Temporal lobe (tissue), 2 donors: ENCODE measurements around the genes FLACC1 and FAM117B.

DNA sequence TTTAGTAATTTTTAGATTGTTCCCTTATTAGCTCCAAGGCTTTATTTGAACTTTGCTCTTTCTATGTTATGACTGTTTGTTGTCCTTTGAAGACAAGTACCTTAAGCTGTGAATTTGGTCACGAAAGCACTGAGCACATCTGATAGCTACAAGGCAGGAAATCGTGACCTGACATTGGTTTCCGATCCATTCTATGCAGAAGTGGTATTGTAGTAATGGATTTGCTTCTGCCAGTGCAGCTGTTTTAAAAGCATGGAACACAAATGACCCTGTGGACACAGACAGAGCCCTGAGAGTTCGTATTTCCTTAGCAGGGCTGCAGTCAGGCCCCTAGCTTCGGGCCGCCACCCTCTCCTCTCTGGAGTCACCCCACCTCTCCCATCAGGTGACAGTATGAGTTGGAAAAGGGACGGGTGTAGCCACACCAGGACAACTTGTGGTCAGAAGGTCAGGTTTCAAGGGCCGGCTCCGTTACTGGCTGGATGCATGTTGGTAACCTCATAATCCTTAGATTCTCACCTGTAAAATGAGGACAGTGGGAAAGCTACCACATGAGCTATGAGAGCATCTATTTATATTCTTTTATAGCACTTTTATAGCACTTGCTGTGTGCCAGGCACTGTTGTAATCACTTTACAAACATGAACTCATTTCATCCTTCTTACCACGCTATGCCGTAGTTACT, 70.1 kb downstream of the SPATS2L start:
- RAMPAGE, long total RNA, result no peak

DNA sequence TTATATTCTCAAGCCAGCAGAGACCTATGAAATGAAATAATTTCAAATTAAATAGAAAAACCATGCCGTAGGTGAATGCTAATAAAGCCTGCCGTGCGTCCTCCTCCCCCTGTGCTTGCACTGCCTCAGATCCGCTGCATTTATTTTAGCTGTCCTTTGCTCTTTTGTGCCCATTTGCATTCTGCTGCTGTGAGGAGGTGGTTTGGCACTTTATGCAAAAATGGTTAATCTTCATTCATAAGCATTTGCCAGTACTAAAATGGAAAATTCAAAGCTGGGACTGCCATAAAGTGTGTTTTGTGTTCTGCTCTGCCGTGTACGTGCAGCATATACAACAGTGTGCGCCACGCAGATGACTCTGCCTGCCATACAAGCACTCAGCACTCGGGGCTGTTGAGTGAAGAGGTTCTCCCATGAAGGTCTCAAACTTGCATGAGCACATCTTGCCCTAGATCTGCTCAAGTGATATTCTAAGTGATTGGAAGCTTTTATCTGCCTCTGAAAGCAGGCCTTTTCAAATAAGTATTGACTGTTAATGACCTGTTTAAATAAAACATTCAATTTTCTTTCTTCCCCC, 73.6 kb downstream of the SPATS2L start:
- RAMPAGE, long total RNA, result no peak

DNA sequence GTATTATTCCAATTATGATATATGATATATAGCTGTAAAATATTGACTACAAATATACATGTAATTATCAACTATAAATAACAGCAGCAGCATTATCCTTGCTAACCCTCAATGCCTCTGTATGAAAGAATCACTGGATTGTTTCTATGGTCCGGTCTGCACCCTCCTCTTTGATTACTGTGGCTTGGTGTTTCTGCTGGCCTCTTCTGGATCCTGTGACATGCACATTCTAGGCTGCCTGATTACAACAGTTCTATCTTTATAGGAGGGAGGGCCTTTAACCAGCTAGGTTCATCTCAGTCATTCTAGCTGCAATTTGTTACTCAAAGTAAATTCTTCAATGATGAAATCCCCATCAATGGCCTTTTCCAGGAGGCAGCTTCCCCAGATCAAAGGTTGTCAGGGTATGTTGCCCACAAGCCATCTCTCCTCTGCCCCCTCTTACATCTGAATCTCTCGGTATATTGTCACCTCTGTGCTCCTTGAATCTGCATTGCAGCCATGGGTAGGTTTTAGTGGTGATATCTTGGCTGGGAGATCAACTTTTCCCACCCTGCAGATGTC, 106.4 kb upstream of the BZW1 start:
- RAMPAGE, long total RNA, result no peak

GRCh38 chr2:200810304-200811166, 1.2 kb upstream of the BZW1 start:
- RAMPAGE, long total RNA, result no peak

DNA sequence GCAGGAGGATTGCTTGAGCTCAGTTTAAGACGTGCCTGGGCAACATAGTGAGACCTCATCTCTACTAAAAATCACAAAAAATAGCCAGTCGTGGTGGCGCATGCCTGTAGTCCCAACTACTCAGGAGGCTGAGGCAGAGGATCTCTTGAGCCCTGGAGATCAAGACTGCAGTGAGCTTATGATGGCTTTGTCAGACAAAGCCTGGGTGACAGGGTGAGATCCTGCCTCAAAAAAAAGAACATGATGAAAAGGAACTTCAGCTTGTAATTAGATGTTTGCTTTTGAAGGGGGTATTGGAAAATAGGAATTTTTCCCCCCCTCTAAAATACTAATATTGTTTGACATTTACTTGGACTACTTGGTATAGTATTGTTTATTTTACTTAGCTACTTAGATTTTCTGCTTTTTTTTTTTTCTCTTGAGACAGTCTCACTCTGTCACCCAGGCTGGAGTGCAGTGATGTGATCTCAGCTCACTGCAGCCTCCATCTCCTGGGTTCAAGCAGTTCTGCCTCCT, 7.5 kb downstream of the BZW1 start:
- RAMPAGE, long total RNA, result no peak

DNA sequence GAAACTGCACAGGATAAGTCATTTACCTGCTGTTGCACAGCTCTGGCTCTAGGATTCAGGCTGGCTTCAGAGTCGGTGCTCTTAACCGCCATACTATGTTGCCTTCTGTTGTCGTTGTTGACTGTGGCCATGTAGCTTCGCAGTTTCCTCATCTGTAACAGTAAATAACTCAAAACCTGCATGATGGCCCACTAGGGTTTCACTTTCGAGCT, 538 bp downstream of the NIF3L1 start:
- RAMPAGE, long total RNA, result no peak

DNA sequence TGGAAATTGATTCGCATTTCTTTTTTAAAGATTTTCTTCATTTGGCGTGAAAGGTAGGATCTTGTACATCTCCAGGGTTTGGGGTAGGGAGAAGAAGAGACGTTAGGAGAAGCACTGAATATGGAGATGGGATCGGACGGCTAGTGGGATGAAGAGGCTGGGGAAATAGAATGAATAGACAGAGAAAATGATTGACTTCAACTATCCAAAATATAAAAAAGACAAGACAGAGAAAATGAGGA, 787 bp upstream of the ORC2 start:
- RAMPAGE, long total RNA, result no peak

GRCh38 chr2:201117973-201118145, 1.9 kb downstream of the CFLAR start:
- RAMPAGE, long total RNA, result no peak

- RAMPAGE, long total RNA, result no peak
Measured at GRCh38 chr2:201127487-201128056, 11.6 kb downstream of the CFLAR start.

- RAMPAGE, long total RNA, result no peak
Measured at GRCh38 chr2:201232140-201232576, 28.2 kb upstream of the CASP8 start.

DNA sequence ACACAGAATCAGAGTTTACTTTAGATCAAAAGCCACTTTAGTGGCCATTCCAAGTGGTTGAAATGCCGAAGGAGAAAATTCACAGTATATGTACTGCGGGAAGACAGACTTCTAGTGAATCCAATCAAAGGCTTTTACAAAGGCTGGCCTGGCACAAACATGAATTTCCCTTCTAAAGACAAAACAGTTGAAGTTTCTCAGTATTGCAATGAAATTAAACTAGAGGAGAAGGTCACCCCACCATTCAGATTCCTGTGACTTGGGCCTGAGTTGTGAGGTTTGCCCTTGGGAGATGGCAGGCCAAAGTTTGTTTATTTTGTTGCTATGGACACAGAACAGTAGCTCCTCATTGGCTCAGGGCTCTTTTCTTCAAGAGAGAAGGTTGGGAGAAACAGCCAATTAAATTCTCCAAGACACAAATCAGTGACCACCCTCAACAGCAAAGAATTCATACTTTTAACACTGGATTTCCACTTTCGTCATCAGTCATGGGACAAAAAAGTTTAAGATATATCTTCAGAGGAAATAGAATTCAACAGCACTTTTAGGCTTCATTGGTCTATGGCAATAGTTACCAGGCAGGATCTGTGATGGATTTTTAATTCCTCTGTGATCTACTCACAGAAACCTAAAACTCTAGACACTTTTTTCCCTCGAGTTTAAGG, at the start of gene FLACC1:
Gene FLACC1 (minus strand): TSS at position 273 of the 665 bp plus-strand sequence.
- RAMPAGE, long total RNA, result no peak

- RAMPAGE, long total RNA, result no peak
Measured at GRCh38 chr2:201883556-201884090, 77.3 kb downstream of the CDK15 start.

GRCh38 chr2:202036541-202037682, 3.3 kb downstream of the FZD7 start:
- RAMPAGE, long total RNA, result no peak

DNA sequence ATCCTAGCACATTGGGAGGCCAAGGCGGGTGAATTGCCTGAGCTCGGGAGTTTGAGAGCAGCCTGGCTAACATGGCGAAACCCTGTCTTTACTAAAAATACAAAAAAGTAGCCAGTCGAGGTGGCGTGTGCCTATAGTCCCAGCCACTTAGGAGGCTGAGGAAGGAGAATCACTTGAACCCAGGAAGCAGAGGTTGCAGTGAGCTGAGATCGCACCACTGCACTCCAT, 23.2 kb downstream of the NOP58 start:
- RAMPAGE, long total RNA, result no peak

- RAMPAGE, long total RNA, result no peak
Measured at GRCh38 chr2:202379407-202379913, 3.3 kb downstream of the BMPR2 start.

GRCh38 chr2:202569613-202570037, 65.1 kb upstream of the FAM117B start:
- RAMPAGE, long total RNA, result no peak

- RAMPAGE, long total RNA, result start-site peak on the plus strand at chr2:202634943-202635009, 28 and 95 reads in 2 replicates
Measured at GRCh38 chr2:202634269-202635239, at the start of gene FAM117B. Gene FAM117B, plus strand, starts transcription at chr2:202634969.

- RAMPAGE, long total RNA, result no peak
Measured at GRCh38 chr2:203705143-203705712, 1.2 kb upstream of the CD28 start.

GRCh38 chr2:203933887-203934712, 2.5 kb upstream of the ICOS start:
- RAMPAGE, long total RNA, result no peak

- RAMPAGE, long total RNA, result no peak
Measured at GRCh38 chr2:204407708-204408140, 137.6 kb upstream of the PARD3B start.